Penis (tissue), 1 donor: ENCODE data around the genes NARF and TBCD.

GRCh38 chr17:82262296-82263035 is 11.0 kb downstream of the CSNK1D start:
- PRO-cap, result no peak

DNA sequence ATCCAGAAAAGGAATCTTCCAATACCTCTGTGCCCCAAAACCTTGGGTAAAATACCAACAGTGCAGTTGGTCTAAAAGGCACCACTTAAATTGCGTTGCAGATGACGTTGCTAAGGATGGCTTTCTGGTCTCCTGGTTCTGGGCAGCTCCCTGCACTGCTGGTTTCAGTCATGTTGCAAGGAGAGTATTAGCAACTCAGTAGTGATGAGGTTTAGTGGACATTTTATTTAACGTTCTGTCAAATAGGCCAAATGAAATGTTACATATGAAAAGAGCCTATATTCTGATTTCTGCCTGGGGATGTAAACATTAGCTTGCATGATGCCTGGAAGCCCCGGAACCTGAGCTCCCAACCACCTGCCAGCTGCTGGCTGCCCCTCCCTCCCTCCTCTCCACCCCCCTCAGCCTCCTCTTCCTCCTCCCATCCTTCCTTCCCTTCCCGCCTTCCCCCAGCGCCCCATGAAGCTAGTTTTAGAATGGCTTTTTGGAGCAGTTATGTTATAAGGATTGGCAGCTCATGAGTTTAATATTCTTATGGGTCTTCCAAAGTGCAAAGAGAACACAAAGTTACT is 20.8 kb downstream of the CD7 start:
- PRO-cap, result no peak

GRCh38 chr17:82303242-82303665 is 14.2 kb downstream of the CD7 start:
- PRO-cap, result no peak

DNA sequence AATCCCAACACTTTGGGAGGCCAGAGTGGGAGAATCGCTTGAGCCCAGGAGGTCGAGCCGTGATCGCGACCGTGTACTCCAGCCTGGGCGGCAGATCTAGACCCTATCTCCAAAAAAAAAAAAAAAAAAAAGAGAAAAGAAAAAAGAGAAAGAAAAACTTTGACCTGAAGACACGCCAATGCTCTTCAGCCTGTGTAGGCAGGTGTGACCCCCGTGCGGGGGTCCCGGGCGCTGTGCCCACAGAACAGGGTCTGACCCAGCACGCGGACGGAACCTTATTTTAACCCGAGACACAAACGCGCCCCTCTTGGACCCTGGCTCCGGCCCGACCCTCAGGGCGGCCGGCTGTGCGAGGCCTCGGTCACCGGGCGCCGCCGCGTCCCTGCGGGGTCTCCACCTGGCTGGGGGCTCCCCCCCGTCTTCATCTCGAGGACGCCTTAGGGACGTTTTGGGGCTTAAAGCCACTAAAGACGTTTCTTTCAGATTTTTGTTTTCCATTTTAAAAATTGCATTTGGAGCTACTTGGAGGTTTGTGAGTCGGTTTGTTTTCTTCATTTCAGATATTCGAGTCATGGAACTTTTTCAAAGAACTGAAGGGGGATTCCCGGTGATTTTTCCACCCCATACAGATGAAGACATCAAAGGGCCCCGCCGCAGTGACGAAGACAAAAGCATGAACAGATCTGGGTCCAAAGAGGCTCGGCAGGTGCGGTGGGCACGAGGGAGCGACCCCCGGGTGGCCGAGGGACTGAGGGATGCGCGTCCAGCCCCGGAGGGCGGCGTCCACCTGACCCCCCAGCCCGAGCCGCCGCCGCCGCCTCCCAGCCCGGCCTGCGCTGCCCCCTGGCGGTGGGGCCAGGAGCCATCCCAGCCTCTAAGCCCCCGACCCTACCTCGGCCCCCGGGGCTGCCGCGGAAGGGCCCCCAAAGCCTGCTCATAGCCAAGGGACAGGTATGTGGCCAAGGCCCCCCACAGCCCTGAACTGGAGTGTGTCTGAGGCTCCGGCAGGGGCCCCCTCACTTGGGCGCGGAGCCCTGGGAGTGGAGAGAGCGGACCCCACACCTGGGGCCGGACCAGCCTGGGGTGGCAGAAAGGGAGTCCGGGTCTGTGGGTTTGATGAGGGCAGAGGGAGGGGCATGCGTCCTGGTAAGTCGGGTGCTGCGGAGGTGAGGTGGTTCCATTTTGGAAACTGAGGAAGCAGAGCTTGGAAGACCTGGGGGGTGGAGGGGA is 3.8 kb upstream of the CD7 start:
- PRO-cap, result no peak

- PRO-cap, result no peak
These were observed 9.5 kb upstream of the TEX19 start for GRCh38 chr17:82349259-82350187.

- PRO-cap, result no peak
These were observed 21.5 kb upstream of the HEXD start for GRCh38 chr17:82396550-82397208.

DNA sequence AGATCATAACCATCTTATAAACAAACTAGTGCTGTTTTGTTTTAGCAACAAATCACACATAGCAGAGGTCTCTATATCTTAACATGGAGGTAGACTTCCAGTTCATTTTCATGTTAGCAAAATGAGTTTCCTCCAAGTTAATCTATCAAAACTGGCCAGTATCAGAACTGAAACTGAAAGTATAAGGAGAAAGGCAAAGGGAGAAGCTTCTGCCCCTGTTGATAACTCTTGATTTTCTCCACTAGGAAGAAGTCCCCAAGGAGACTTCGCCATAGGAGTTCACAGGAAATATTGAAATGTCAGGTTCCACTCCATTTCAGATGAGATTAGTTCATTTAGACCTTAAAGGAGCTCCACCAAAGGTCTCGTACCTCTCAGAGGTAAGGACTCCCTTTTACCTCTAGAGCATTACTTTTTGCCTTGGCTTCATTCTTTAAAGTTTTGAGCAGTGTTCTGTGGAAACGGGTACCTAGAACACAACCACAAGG is 1.2 kb upstream of the OGFOD3 start:
- PRO-cap, result no peak

- PRO-cap, result no peak
These were observed 6.8 kb downstream of the CYBC1 start for GRCh38 chr17:82443849-82444143.

- PRO-cap, result no peak
These were observed 6.2 kb downstream of the CYBC1 start for GRCh38 chr17:82444296-82444786.

DNA sequence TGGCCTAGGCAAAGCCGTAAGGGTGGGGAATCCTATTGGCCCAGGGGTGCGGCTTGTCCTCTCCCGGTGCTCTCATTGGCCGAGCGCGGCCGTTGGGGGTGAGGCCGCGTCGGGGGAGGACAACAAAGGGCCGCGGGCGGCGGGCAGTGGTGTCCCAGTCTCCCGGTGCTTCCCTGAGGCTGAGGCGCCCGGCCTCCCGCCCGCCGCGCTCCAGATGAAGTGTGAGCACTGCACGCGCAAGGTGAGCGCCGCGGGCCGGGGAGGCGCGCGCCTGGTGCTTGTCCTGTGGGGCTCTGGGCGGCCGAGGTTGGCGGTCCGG is at the start of gene NARF:
Gene NARF (plus strand): TSS at position 152 of the 319 bp plus-strand sequence.
- PRO-cap, result bidirectional peak, plus-strand start at position 152 of the sequence, minus-strand start outside the sequence

- PRO-cap, result bidirectional peak, plus-strand start at chr17:82496150, minus-strand start at chr17:82495833
These were observed 23.7 kb upstream of the FOXK2 start for GRCh38 chr17:82495774-82496227.

DNA sequence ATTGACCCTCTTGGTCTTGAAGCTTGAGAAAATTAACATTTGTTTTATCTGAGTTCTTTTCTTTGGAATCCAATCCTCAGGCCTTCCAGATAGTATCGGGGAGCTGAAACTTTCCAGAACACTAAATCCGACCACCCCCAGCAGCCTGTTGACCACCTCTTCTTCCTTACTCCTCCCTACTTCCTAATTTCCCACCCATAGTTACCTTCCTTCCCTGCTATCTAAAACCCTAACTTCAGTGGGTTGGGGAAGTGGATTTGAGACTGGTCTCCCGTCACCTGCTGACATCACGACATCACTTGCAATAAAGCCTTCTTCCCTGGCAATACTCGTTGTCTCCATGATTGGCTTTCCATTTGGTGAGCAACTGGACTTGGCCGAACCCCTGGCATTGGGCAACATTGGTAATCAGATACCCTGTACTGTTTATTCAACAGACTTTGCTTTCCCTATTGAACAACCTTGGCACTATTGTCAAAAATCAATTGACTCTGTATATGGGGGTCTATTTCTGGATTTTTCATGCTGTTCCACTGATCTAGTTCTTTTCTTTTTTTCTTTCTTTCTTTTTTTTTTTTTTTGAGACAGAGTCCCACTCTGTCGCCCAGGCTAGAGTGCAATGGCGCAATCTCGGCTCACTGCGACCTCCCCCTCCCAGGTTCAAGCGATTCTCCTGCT is 11.8 kb upstream of the FOXK2 start:
- PRO-cap, result no peak

DNA sequence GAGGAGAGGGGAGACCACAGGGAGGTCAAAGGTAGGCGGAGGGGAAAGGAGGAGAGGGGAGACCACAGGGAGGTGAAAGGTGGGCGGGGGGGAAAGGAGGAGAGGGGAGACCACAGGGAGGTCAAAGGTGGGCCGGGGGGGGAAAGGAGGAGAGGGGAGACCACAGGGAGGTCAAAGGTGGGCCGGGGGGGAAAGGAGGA is 62.0 kb downstream of the WDR45B start:
- PRO-cap, result no peak

DNA sequence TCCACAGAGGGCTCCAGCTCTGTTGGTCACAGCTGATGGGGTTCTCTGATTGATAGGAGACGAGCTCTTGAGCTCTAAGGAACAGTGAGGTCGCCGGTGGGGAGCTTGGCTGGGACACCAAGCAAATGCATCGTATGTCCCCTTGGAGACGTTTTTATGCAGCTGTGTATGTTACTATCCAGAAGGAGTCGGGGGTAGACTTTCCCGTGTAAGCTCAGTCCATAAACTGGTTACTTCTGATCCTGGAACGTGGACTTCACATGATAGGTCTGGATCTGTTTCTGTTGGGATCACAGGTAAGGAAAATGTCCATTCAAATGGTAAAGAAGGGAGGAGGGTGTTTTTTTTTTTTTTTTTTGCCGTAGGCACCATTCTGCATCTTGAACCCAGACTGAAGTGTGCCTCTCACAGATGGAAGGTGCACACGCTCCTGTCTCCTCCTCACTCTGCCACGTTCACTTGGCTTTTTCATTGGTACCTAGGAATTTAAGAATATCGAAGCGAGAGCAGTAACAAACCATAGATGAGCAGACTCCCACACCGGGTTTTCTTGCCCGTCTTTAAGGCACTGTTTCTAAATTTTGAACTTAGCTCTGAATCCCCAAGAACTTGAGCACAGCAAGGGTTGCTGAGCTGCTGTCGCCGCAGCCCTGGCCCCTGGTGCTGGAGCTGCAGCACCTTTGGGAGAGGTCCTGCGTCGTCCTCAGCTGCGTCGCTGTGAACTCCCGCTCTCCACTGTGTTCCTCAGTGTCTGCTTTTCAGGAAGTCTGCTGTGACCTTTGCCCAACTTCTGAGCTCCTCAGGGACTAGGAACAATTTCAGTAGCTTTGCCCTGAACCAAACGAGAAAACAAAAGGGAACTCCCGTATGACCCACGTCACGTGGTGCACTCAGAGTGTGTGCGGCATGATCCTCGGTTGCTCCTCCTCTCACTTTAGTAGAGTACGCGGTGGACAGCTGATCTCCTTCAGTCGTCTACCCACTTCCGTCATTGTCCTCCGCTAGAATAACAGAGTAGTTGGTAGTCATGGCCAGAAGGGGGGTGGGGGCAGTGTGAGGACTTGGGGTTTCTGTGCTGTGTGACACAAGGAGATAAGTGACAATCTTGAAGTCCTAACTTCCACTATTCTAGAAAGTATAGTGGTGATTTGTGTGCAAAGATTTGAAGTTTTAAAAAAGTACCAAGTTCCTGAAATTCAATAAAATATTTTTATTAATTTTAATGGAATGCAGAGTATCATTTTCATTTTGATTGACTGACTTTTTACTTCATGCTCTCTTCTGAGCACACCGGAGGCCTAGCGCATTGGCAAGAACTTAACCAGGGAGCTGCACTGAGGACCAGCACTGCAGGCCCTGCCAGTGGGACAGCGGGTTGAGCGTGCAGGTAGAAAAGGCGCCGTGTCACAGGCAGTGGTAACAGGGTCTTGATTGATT is 44.3 kb downstream of the WDR45B start:
- PRO-cap, result no peak

DNA sequence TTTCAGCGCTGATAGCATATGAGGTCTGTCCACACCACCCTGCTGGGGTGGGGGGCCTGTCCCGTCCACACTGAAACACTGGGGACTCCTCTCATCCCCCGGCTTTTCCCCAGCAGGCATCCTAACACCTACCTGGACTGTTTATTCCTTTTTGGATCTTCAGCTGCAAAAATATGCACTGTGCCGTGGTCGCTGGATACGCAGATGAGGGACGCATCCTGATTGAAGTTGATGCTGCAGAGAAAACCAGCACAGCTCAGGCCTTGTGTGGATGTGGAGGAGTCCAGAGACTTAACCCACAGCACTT is 31.1 kb downstream of the WDR45B start:
- PRO-cap, result no peak

DNA sequence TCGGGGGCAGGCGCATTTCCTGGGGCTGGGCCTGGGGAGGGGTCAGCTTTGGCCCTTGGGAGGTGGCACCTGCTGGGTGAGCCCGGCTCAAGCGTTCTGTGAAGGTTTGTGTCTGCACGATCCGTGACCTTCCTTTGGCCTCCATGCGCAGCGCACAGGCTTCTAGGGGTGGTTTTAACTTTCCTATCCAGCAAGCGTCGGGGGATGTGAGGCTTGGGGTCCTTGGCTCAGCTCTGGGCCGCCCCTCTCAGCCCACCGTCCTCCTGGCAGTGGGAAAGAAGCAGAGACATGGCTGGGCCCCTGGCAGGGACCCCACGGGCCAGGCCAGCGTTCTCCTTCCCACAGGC is 399 bp downstream of the FN3K start:
- PRO-cap, result no peak

DNA sequence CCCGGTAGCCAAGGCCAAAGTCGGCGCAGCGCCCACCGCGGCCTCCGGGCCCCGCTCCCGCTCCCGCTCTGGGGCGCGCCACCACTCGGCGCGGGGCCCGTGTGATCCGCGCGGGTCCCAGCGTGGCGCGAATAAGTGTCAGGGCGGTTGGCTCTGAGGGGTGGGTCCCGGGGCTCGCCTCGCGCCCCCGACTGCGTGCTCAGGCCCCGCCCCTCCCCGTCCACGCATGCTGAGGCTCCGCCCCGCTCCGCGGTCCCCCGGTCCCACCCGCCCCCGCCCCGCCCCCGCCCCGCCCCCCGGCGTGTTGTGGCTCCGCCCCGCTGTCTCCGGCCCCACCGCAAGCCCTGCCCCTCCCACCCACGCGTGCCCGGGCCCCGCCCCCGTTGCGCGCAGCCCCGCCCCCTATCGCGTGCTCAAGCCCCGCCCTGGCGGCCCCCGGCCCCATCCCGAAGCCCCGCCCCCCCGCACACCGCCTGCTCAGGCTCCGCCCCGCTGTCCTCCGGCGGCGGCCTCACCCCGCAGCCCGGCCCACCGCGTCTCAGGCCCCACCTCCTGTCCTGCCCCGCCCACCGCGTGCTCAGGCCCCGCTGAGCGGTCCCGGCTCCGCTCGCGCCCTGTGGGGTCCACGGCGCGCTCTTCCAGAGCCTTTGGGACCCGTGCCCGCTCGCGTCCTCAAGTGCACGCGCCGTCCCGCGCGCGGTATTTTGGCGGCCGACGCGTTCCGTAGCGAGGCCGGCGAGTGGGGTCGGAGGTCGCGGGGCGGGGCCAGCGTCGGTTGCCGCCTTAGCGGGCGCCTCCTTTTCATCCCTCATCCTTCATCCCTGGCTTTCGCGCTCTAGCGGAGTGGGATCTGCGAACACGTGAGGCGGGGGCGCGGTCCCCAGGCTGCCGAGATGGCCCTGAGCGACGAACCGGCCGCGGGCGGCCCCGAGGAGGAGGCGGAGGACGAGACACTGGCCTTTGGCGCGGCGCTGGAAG is at the start of gene TBCD:
Gene TBCD (plus strand): TSS at position 765 of the 978 bp plus-strand sequence.
- PRO-cap, result unidirectional peak, minus-strand start at position 133 of the sequence; bidirectional peak, plus-strand start at position 811 of the sequence, minus-strand start at position 678 of the sequence

- PRO-cap, result no peak
These were observed 604 bp downstream of the TBCD start for GRCh38 chr17:82752401-82752937.

GRCh38 chr17:82776505-82776980 is 24.7 kb downstream of the TBCD start:
- PRO-cap, result no peak

DNA sequence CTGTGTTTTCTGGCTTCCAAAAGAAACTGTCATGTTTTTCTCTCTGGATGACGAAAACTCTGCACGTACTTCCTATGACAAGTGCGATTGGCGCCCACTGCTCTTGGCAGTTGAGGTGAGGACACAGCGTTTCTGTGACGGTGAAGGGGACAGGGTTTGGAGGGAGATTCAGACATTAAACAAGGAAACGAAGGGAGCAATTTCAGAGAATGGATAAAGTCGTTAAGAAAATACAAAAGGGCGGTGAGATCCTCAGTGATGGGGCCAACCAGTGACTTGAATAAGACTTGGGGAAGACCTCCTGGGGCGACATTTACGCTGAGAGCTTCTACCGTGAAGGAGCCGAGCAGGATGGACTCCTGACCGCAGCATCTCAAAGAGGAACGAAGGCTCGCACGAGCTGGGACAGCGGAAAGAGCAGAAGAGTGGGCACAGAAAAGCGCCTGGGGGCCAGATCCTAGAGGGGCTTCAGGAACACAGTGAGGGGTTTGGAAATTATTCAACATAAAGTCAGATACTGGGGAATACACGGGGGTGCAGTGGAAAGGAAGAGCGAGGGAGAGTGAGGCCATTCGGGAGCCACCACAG is 17.6 kb downstream of the ZNF750 start:
- PRO-cap, result no peak